SK-N-MC (cell line): ENCODE measurements around the genes STAT1 and MYO1B.

GRCh38 chr2:191007318-191007795 lies 6.6 kb downstream of the STAT1 start:
- RRBS: no CpG with 5 or more reads among the region's 3 CpGs

DNA sequence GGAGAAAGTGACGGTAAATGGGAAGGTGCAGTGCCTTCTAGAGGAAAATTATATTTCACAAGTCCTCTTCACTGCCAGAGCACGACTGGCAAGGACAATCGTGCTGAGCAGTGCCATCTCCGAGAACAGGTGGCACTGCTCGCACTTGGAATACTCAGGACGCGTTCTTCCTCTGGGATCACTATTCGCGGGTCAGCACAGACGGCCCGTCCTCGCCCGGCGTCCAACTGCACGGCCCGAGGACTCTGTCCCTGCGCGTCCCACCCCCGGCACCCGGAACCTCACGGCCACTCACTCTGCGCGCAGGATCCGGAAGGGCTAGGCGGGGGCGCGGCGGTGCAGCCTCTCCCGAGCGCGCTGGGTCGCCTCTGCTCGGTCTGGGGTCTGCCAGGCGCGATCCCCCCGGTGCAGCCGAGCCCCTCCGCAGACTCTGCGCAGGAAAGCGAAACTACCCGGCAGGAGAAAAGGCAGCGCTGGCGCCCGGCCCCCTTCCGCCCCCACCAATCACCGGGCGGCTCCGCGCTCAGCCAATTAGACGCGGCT lies at the start of gene STAT1:
TSS of gene STAT1 (minus strand) at position 449 of the 543 bp plus-strand sequence.
- RRBS: under 1% methylated on average over 27 of the region's 51 CpGs

DNA sequence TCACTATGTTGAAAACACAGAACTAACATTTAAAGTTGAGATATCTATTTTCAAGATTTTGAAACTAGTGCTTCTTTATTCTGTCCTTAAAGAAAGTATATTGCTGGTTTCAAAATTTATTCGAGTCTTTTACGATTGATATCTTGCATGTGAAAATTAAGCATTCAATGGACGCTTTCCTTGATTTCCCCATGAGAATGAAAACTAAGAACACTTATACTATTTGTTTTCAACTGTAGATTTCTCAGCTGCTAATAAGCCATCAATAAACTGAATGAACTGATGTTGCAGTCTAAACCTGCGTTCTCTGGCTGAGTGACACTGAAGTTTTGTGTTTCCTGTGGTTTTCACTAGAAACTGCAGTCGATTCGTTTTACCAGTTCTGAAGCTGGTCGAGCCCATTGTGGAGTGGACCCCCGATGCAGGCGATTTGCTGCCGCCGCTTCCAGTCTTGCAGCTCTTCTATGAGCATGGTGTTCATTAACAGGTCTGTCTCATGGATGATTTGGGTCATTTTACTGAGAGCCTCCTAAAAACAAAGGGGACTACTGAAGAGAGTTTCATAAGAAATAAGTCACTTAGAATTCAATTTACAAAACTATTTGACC lies 50.6 kb upstream of the STAT1 start:
- RRBS: no CpG with 5 or more reads among the region's 11 CpGs

- RRBS: no CpG with 5 or more reads among the region's 4 CpGs
These were observed 33.8 kb upstream of the STAT4 start for GRCh38 chr2:191184444-191185193.

DNA sequence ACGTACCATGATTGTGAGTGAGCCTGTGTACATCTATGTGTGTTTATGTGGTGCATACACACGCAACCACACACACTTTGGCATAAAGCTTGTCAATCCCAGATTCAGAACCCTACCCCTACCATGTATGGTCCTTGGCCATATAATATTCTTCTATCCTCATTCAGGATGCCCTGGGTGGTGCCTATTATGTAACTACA lies 11.3 kb upstream of the MYO1B start:
- RRBS: no CpG with 5 or more reads among the region's 2 CpGs

DNA sequence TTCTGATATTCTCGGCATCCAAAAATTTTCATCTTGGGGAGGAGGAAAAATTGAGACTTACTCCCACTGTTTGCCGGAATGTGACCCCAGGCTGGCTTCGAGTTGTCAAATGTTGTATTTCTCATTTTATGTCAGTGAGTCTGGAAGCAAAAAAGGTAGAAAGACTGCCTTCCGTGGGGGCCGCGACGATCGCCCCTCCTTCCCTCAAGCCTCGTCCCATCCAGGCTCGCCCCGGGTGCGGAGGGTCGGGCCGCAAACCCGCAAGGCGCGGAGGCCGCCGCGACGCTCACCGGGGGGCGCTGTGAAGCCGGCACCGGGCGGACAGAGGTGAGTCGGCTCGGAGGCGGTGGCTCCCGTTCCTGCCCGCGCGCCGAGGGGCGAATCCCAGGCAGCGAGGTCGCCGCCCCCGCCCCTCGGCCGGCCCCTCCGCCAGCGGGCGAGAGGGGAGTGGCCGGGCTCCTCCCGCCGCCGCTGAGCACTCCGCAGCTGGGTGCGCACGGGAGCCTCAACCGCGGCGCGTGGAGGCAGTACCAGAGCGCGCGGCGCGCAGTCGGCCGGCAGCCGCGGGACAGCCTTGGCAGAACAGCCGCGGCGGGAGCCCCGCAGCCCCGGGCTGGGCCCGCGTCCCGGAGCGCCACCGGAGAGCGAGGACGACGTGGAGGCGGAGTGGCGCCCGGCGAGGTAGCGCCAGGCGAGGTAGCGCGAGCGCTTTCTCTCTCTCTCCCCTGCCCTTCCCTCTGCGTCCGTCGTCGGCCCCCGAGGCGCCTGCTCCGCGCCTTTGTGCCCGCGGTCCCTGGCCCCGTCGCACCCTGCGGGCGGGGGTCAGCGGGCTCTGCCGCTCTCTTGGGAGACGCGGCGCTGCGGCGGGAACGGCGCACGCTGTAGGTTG lies at the start of gene MYO1B:
TSS of gene MYO1B (plus strand) at position 474 of the 889 bp plus-strand sequence.
- RRBS: 2% methylated on average over 42 of the region's 110 CpGs

DNA sequence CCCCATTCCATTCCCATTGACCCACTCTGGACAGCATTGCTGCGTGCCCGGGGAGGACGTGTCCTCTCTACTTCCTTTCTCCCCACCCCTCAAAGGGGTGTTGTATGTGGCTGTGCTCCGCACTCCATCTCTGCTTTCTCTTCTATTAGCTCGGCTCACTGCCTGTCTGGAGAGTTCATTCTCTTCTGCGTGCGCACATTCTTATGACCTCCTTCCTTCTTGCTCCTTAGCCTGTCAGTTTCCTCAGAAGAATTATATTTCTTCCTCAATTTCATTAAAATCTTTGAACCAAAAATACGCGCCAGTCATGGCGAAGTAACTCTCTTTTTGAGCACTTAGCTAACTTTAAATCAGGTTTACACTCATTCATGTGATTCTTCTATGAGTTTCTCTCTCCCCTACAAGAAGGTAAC lies 192.9 kb downstream of the MYO1B start:
- RRBS: no CpG with 5 or more reads among the region's 10 CpGs

DNA sequence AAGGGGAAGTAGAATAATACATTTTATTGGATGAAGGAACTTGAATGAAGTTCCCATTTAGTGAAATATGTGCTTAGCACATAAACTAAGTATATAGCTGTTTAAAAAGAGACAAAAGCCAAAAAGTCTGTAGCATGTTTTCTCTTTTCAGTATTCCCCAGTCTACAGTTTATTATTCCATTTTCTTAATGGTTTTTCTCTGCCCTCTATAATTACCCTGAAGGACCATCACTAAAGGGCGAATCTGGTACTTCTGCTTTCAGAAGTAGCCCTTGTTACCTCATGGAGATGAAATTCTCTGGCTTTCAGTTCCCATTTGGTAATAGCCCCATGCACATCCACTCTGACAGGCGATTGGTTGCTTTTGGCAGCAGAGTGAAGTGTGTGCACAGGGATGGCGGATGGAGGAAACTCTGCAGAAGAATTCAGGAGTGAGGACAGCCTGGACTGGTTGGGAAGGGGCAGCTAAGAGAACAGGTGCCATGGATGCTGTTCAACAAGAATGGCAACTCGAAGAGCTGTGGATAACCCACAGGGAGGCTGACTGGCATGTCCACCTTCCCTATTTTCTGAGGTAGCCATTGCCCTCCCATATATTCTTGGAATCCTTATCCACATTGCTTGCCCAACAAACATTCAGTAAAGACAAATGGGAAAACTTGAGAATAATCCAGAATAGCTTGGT lies 66.3 kb upstream of the NABP1 start:
- RRBS: no CpG with 5 or more reads among the region's 4 CpGs

- RRBS: no CpG with 5 or more reads among the region's 2 CpGs
These were observed 9.8 kb downstream of the CAVIN2 start for GRCh38 chr2:191837167-191837448.

GRCh38 chr2:192828302-192828645 lies 633.5 kb upstream of the TMEFF2 start:
- RRBS: 91% methylated on average over 4 of the region's 8 CpGs

GRCh38 chr2:195487013-195487450 lies 170.0 kb upstream of the SLC39A10 start:
- RRBS: no CpG with 5 or more reads among the region's 1 CpG

- RRBS: no CpG with 5 or more reads among the region's 7 CpGs
These were observed 96.6 kb upstream of the SLC39A10 start for GRCh38 chr2:195560486-195560821.

DNA sequence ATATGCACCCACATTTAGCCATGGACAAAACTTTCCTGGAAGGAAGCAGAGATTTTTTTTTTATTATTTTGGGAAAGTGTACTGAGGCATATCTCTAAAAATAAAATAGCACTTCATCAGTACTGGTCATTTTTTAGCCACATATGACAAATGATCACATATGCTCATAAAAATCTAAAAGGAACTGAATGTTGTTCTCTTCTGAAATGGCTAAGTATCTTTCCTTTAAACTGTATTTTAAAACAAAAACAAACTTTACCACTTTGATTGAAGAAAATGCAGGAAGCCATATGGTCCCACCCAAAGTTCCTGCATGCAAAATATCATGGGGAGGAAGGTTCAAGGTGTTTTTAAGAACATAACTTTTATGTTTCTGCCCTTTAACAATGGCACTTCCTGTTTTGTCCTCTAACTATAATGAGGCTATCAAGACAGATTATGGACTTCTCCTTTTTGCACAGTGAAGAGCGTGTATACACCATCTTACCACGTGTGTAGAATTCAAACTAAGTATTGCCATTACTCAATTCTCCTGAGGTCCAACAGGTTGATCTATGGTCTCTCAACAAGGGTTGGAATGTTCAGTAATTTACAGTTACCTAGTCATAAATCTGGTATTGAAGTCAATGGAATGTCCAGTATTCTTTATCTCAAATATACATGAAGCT lies 77.0 kb upstream of the SLC39A10 start:
- RRBS: no CpG with 5 or more reads among the region's 2 CpGs

DNA sequence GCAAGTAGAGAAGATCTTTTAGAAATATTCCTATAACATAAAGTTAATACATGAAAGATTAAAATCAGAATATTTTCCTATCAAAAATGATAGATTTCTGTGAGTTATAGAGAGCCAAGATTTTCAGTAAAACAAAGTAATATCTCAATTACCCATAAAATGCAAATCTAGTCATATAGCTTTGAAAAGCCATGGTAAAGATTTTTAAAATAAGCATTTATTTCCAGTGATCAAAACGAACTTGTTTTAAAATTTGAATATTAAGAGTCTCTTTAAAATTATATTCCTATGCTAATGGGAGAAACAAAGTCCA lies 20.9 kb downstream of the STK17B start:
- RRBS: no CpG with 5 or more reads among the region's 1 CpG

DNA sequence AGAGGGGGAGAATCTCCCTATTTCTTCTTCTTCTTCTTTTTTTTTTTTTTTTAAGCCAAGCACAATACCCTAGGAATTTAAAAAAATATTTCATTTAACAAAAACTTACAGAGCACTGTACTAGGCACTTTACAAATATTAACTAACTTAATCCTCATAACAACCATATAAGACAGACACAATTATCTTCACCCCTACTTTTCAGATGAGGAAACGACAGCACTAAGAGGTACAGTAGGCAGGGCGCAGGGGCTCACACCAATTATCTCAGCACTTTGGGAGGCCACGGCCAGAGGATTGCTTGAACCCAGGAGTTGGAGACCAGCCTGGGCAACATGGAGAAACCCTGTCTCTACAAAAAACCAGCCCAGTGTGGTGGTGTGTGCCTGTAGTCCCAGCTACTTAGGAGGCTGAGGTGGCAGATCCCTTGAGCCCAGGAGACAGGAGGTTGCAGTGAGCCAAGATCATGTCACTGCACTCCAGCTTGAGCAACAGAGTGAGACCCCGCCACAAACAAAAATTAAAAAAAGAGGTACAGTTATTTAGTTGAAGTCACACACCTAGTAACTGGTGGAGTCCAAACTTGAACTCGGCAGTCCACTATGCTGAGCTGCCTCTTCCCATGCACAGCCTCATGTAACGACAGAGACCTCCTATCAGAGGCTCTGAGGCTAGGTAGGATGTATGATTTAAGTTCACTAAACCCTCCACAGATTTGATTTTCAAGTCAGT lies 8.8 kb downstream of the STK17B start:
- RRBS: no CpG with 5 or more reads among the region's 6 CpGs

GRCh38 chr2:196230056-196230583 lies 58.7 kb upstream of the STK17B start:
- RRBS: no CpG with 5 or more reads among the region's 7 CpGs

GRCh38 chr2:196276081-196276347 lies 104.6 kb upstream of the STK17B start:
- RRBS: no CpG with 5 or more reads among the region's 2 CpGs